Skeletal muscle satellite cell (primary cell): ENCODE data around the genes EFCAB3, METTL2A and FTSJ3.

DNA sequence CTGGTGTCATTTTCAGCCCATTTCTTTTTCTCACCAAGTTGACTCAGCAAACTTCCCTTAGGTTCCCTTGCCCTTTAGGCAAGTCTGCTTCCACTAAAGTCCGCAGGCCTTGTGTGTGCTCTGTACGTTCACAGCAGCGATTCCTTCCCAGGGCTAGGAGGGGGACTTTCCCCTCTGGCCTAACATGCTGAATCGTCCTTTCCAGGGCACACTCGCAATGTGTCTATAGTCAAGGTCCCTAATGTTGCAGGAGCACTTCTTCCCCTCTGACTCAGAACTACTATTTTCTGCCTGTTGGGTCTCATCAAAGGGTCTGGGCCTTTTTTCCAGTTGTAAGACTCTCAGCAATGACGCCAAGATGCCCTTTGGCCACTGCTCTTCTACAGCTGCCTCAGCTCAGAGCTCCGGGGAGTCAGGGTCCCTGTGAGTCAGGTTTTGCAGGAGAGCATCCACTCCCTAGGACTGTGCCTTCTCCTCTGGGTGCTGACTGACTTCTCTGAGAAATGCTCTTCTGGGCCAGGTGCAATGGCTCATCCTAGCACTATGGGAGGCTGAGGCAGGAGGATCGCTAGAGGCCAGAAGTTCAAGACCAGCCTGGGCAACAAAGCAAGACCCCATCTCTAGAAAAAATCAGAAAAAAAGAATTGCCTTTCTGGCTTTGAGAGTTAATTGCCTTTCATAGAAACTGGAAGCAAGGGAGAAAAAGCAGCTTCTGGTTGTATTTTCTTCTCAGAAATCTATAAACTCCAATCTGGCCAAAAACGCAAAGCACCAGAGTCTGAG lies 64.4 kb upstream of the TBX2 start:
- CAGE, long polyA plus RNA, result no peak

DNA sequence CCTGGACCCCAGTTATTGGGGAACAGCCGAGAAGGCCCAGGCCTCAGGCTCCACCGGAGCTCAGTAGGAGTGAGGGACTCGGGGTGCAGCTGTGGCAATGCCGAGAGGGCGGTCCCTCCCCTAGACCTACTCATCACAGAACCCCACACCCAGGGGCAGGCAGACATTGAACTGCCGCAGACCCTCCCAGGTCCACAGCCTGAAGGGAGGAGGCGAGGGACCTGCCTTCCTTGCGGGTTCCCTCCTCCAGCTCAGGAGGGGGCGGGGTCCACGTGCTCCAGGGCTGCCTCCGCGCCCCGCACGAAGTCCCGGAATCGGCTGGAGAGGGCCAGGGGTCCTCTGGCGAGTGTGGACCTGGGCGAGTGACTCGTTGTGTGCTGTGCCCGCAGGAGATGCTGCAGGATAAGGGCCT lies 3.9 kb downstream of the TBX4 start:
- CAGE, long polyA plus RNA, result no peak

- CAGE, long polyA plus RNA, result no peak
Measured at GRCh38 chr17:61862110-61862743, 1.1 kb downstream of the BRIP1 start.

DNA sequence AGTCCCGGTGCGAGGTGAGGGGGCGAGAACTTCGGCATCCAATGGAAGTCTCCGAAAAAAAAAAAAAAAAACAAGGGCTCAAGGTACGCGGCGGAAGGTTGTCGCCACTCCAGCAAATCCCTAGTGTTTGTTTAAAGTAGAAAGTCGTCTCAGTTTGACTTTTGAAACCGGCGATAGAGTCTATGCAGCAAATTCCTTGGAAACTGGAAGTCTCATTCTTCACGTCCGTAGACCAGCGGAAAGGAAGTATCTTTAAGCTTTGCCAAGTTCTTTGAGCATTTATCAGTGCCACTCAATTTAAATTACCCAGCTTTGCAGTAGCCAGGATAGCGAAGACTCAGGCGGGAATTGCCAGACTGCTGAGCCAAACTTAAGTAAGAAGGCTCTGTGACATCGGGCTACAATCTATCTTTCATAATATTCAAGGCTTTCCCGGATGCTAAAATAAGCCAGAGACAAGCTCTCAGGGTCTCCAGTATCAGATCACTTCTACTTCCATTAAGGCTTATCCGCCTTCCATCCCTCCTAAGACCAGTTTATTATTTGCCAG lies 350 bp upstream of the BRIP1 start:
- CAGE, long polyA plus RNA, result no peak

DNA sequence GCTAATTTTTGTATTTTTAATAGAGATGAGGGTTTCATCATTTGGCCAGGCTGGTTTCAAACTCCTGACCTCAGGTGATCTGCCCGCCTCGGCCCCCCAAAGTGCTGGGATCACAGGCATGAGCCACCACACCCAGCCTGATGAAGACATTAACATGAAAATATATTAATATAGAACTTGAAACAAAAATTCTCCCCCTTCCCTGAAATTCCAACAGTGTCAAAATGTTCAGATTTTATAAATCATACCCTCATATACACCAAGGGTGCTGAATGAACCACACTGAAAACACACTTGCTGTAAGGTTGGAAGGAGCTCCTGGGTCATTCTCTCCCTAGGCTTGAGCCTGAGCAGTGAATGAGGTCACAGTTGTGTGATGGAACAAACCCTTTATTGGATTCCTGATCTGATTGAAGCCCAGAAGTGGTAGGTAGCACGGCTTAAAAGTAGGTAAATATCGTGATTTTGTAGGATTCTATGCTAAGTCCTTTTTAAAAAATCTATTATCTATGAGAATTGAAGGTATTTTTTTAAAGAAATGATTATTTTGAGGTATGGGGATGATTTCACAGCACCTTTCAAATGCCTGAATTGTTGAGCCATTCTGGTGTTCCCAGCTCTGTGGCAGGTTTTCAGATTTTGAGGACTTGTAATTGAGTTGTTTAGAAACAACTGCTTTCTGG lies at the start of gene EFCAB3:
Gene EFCAB3 (plus strand): TSS at position 390 of the 683 bp plus-strand sequence.
- CAGE, long polyA plus RNA, result no peak

DNA sequence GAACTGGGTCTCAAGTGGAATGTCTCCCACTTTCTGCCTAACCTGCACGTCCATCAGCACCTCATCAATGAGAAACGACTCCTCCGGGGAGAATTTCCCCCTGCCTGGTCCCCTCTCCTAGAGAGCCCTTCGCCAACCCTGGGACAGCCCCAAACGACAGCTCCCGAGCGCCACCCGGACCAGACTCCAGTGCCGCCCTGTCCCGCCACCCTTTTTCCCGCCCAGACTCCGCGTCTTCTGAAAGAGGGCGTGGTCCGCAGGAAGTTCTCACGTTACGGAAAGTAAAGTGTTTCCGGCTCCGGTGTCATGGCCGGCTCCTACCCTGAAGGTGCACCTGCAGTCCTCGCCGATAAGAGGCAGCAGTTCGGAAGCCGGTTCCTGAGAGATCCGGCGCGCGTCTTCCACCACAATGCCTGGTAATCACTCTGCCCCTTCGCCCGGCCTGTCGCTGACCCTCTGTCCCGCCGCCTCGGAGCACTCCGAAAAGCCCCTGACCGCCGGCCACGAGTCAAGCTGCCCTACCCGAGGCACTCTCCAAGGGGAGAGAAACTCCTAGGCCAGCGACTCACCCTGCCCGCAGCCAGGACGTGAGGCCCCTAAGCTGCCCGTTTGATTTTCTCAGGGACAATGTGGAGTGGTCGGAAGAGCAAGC lies at the start of gene METTL2A:
Gene METTL2A (plus strand): TSS at position 301 of the 652 bp plus-strand sequence.
- CAGE, long polyA plus RNA, result start-site peak on the plus strand centred at position 307 of the sequence, 14 bp wide, 499 and 370 reads in 2 replicates

- CAGE, long polyA plus RNA, result no peak
Measured at GRCh38 chr17:62459603-62459981, 19.0 kb upstream of the TLK2 start.

DNA sequence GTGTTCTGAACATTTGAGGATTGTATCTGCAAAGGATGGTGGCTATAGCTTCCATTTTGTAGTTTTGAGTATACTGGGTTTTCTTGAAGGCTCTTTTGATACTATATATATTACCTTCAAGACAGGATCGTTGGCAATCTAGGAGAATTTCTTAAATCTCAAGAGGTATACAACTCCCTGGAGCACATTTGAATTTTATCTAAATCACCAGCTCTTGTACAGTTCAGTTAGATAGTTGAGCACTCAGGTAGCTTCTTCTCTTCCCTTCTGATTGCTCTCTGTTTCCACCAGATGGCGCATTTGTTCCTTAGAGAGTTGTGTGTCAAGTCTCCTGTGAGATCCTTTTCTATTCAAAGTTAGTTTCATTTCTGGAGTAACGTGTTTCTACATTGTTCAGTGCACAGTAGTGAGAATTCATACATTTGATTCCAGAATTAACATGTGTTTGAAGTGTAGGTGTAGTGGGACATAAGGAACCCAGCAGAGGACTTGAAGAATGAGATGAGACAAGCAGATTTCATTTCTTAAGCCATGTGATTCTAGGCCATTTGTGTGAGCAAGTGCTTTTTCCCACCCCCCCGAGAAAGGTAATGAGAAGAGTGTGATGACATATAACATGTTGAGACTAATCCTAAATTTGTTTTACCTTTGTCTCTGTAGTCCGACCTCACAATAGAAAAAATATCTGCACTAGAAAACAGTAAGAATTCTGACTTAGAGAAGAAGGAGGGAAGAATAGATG lies 74.3 kb upstream of the MRC2 start:
- CAGE, long polyA plus RNA, result no peak

GRCh38 chr17:62626575-62627612 lies 576 bp upstream of the MRC2 start:
- CAGE, long polyA plus RNA, result no peak

DNA sequence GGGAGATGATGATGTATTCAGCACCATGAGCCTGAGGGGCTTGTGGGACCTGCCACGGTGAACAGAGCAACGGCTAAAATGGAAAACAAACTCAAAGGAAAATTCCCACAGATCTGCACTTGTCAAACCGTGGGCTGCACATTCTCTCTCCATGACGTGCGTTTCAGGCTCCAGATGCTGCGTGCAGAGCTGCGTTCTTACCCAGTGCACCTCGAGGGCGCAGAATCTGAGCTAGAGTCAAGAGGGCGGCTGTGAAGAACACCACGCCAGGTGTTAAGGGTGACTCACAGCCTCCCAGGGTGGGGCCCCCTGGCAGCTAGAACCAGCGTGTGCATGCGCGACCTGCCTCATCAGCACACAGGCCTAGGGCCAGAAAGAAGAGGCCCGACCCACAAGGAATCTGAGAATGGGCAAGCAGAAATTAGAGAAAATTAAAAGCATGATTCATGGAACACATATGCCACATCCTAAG lies 29.2 kb downstream of the MARCHF10 start:
- CAGE, long polyA plus RNA, result no peak

- CAGE, long polyA plus RNA, result no peak
Measured at GRCh38 chr17:63431784-63432964, 13.9 kb downstream of the CYB561 start.

DNA sequence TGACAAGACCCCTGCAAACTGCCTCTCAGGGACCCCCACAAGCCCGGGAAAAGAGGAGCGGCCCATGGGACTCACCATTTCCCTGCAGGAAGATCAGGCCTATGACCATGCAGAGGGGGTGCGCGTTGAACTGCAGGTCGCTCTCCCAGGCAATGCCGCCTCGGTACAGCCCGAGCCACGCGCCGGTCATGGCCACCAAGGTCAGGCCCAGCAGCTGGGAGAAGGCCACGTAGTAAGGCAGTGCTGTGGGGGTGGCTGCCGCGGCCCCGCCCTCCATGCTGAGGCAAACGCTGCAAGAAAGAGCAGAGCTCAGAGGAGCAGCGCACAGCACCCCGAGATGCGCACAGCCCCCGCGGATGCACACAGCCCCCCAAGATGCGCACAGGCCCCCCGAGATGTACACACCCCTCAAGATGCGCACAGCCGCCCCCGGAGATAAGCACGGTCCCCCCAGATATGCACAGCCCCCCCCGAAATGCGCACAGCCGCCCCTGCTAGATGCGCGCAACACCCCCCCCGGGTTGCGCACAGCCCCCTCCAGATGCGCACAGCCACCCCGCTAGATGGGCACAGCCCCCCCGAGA lies 8.7 kb downstream of the CYB561 start:
- CAGE, long polyA plus RNA, result no peak

DNA sequence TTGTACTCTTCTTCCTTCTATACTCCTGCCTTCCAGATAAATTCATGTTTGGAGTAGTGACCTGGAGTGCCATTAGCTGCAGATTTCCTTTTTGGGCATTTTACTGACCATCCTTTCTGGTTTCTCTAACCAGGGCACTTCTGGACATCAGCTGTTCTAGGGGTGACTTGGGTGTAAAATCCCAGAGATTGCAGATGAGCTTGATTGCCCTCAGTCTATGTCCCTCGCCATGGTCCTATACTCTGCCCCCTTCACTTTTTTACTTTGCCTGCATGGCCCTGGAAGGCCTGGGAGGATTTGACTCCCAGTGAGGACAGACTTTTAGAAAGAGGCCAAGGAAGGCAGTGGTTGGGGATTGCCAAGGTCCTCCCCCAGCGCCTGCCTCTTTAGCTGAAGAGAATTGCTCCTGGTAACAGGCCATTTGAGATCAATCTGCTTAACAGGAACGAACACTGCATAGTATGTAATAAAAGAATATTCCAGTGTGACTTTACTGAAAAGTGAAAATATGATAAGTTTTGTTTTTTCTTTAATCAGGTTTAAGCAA lies 16.6 kb downstream of the LIMD2 start:
- CAGE, long polyA plus RNA, result no peak

GRCh38 chr17:63690071-63690541 lies 9.8 kb downstream of the LIMD2 start:
- CAGE, long polyA plus RNA, result no peak

GRCh38 chr17:63701818-63702679 lies 2.1 kb upstream of the LIMD2 start:
- CAGE, long polyA plus RNA, result no peak

- CAGE, long polyA plus RNA, result no peak
Measured at GRCh38 chr17:63786866-63787316, 12.9 kb downstream of the DDX42 start.

- CAGE, long polyA plus RNA, result no peak
Measured at GRCh38 chr17:63821487-63821960, 5.7 kb upstream of the PSMC5 start.

DNA sequence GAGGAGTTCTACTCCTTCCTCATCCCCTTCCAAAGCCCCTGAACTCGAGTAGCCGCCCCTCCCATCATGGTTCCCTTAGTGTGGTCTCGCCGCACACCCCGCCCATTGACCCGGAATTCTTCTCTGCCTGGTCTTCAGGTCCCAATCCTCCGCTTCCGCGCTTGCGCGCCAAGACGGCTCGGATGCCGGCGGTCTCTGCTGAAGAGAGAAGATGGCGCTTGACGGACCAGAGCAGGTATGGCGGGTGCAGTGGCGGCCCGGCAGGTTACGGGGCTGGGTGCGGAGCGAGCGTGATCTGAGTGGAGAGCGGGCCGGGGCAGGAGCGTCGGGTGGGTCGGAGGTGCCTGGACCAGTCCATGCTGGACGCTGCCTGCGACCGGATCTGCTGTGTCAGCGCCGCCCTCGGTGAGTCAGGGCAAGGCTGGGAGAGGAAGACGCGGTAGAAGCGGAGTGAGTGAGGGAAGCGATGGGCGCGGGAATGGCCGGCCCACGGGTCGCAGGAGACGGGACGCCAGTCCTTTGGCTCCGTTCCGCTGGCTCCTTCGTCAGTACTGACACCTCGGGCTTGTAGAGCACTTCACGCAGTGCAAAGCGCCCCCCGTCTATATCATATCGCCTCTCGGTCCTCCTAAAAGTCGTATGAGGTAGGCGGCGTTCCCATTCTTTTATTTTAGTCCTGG lies at the start of gene FTSJ3:
Gene FTSJ3 (minus strand): TSS at position 384 of the 680 bp plus-strand sequence.
- CAGE, long polyA plus RNA, result start-site peak on the plus strand centred at position 189 of the sequence, 43 bp wide, 283 and 294 reads in 2 replicates; start-site peak on the plus strand centred at position 438 of the sequence, 43 bp wide, 480 and 680 reads in 2 replicates

DNA sequence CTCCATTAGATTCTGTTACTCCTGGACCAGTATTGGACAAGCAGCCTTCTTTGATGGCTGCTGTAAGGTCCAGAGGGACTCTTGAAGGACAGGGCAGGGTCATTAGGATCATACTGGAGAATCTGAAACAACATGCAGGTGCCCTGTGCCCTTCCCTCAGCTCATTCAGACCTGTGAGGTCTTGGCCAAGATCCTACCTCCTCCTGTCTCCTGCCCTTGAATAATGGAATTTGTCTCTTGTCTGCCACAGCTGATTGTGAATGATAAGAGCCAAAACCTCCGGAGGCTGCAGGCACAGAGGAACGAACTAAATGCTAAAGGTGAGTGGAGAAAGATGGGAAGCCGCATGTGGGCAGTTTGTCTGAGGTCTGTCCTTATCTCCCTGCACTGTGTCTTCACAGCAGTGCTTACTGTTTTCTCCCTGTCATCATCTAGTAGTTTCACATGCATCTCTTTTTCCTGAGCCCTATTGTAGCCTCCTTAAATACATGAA lies 1.8 kb upstream of the FTSJ3 start:
- CAGE, long polyA plus RNA, result no peak

DNA sequence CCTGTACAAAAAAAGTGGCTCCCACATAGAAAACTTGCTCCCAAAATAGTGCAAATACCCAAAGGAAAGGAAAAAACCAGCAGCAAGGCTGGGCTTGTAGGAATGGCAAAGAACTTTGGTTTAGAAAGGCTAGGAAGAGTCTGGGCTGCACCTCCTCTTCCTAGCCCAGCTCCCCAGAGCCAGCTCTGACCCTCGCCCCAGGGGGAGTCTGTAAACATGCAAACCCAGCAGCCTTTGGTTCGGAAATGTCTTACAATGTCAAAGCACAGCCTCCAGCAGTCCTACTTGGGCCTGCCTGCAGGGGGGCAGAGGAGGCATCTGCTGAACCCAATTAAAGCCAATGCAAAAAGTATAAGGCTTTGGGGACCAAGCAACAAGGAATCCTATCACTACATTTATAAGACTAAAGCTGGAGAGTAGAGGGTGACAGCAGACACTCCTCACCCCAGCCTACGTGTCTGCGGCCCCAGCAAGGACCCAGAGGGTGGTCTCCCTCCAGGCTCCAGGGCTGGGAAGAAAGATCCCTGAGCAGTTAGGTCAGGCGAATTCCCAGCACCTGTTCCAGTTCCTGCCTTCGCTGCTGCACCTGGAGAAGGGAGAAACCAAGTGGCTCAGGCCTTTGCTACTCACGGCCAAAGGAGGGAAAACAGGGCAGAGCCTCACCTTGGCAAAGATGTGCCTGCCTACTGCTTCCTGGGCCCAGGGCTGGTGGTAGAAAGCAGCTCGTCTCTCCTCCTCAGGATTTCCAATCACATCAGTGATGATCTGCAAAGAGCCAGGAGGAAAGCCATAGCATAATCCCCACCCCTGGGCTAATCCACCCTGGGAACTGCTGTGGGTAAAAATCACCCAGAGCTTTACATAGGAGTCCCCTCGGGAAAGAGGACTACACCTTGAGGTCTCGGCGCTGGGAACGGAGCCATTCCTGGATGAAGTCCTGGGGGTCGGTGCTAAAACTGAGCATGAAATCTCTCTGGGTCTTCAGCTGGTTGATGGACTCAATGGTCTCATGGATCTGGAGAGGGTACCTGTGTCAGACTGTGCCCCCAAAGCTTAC lies 5.3 kb upstream of the FTSJ3 start:
- CAGE, long polyA plus RNA, result no peak